Measurements from ENCODE around the genes ST3GAL3, DMAP1, TMEM53 and KIF2C.

GRCh38 chr1:43455158-43455994, 1.6 kb upstream of the HYI start:
- RAMPAGE, long total RNA: no peak
- RRBS, 2 experiments: no CpG with 5 or more reads among the region's 8 CpGs
CAGE:
- cytosol, long polyA minus RNA: no peak
- cytosol, long polyA plus RNA: no peak
- long polyA plus RNA: no peak
- nucleolus, long total RNA: no peak
- nucleus, long polyA plus RNA: no peak
- nucleus, long total RNA: no peak

DNA sequence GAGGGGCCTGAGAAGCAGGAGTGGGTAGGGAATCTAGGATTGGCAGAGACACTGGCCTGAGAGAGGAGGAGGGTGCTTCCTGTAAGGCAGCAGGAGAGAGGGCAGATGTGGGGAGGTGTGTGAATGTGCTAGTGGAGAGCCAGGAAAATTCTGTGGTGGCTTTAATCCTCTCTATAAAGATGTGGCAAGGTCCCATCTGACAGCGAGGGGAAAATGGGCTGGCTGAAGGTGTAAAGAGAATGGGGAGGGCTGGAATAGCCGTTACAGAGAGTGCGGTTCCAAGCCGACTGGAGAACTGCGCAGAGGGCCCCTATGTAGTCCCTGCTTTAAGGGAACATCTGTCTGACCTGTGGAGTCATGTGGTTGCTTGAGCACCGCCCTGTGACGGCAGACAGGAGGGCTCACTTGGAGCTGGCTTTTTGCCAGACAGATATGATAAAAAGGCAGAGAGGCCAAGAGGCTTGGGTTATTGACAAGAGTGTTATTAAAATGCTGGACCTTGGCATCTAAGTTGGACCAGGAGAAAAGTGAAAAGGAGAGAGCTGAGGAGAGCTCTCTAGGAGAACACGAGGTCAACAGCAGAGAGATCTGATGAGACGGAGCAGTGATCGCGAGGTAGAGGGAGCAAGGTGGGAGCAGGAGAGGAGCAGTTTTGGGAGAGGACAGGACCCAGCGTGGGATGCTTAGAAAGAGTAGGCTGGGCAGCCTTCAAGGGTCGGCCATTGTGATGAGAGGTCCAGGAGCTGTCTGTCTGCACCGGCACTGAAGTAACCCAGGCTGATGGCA, 5.9 kb upstream of the PTPRF start:
- RAMPAGE, long total RNA: no peak
- RRBS, 2 experiments: no CpG with 5 or more reads among the region's 14 CpGs
CAGE:
- cytosol, long polyA minus RNA: no peak
- cytosol, long polyA plus RNA: no peak
- long polyA plus RNA: no peak
- nucleolus, long total RNA: no peak
- nucleus, long polyA plus RNA: no peak
- nucleus, long total RNA: no peak

- RAMPAGE, long total RNA: no peak
- RRBS, 2 experiments: no CpG with 5 or more reads among the region's 6 CpGs
CAGE:
- cytosol, long polyA minus RNA: no peak
- cytosol, long polyA plus RNA: no peak
- long polyA plus RNA: no peak
- nucleolus, long total RNA: no peak
- nucleus, long polyA plus RNA: no peak
- nucleus, long total RNA: no peak
Observed at GRCh38 chr1:43529214-43529503, 1.5 kb upstream of the PTPRF start.

DNA sequence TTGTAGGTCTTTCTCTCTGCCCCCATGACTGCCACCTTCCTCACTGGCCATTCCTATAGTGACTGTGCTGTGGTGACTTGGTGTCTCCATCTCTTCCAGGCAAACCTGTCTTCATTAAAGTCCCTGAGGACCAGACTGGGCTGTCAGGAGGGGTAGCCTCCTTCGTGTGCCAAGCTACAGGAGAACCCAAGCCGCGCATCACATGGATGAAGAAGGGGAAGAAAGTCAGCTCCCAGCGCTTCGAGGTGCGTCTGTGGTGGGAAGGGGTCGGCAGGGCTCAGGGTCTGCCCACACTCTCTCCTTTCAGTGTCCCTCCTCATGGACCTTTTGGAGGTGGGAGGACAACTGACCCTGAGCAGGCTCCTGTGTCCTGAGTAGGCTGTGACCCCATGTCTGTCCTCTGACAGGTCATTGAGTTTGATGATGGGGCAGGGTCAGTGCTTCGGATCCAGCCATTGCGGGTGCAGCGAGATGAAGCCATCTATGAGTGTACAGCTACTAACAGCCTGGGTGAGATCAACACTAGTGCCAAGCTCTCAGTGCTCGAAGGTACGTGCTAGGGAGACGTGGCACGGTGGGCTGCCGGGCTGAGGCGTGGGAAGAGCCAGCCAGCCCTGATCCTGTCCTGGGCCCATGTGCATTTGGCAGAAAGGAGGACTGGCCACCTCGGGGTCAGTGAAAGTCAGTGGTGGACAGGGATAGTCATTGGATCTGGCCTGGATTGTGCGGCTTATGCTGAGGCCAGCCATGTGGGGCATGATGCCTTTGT, 22.9 kb downstream of the PTPRF start:
- RAMPAGE, long total RNA: no peak
- RRBS, 2 experiments: no CpG with 5 or more reads among the region's 18 CpGs
CAGE:
- cytosol, long polyA minus RNA: no peak
- cytosol, long polyA plus RNA: no peak
- long polyA plus RNA: no peak
- nucleolus, long total RNA: no peak
- nucleus, long polyA plus RNA: no peak
- nucleus, long total RNA: no peak

- RAMPAGE, long total RNA: no peak
- RRBS, 2 experiments: no CpG with 5 or more reads among the region's 12 CpGs
CAGE:
- cytosol, long polyA minus RNA: no peak
- cytosol, long polyA plus RNA: no peak
- long polyA plus RNA: no peak
- nucleolus, long total RNA: no peak
- nucleus, long polyA plus RNA: no peak
- nucleus, long total RNA: no peak
Observed at GRCh38 chr1:43648095-43648876, 1.7 kb upstream of the KDM4A start.

DNA sequence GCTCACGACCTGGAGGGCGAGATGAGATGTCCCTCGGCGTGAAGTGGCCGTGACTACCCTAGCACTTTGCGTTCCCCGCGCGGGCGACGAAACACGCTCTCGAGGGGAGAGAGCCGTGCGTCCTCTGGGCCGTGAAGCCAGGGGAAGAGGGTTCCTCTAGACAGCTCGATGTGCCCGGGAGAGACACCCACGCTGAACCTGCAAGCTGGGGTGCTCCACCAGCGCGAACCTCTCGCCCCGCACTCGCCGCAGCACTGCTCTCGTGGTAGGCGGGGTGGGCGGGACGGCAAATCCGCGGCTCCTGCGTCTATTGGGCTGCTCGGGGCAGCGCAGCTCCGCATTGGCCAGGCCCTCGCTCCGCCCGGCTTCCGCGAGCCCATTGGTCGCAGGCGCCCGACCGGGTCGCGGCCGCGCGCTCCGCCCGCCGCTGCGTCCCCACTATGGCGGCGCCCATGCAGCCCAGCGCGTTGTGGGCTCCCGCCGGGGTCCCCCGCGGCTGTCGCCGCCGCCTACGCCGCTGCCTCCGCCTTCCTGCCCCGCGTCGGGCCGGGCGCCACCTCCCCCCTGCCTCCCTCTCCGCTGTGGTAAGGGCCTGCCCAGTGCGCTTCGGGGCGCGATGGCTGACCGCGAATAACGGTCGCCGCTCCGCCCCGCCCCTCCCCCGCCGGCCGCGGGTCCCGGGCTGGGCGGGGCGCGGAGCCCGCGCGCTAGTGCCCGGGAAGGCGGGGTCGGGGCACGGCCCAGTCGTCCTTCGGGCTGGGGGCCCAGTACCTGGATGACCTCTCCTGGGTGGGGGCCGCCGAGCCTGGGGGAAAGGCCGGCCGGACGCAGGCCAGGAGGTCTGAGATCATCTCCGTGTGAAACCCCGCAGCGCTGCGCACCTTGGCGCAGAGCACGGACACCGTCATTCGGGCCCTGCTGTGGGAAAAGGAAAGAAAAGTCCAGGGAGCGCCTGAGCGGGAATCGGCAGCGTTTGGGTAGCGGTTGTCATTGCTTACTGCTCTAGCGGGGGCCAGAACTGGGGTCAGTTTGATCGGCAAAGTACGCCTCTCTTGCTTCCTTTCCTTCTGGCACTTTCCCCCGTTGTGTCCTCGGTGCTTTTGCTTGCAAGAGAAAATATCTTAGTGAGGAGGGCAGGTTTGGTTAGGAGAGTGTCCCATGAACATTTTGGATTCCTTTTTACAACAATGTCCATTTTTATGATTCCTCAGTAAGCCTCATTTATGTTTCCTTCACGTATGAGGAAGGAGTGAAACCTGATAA, at the start of gene ST3GAL3:
TSS of gene ST3GAL3 (plus strand) at position 427 of the 1,263 bp plus-strand sequence.
- RAMPAGE, long total RNA: start-site peak on the minus strand centred at position 244 of the sequence, 38 bp wide, 73 and 63 reads in 2 replicates
- RRBS, 2 experiments: under 1 to 2% methylated on average over 36 to 45 of the region's 125 CpGs
CAGE:
- cytosol, long polyA minus RNA: start-site peak on the plus strand centred at position 447 of the sequence, 27 bp wide, 103 reads
- cytosol, long polyA plus RNA: no peak
- long polyA plus RNA: no peak
- nucleolus, long total RNA: no peak
- nucleus, long polyA plus RNA: no peak
- nucleus, long total RNA: no peak

GRCh38 chr1:43878405-43879133, 55.0 kb upstream of the ARTN start:
- RAMPAGE, long total RNA: no peak
- RRBS, 2 experiments: no CpG with 5 or more reads among the region's 5 CpGs
CAGE:
- cytosol, long polyA minus RNA: no peak
- cytosol, long polyA plus RNA: no peak
- long polyA plus RNA: no peak
- nucleolus, long total RNA: no peak
- nucleus, long polyA plus RNA: no peak
- nucleus, long total RNA: no peak

DNA sequence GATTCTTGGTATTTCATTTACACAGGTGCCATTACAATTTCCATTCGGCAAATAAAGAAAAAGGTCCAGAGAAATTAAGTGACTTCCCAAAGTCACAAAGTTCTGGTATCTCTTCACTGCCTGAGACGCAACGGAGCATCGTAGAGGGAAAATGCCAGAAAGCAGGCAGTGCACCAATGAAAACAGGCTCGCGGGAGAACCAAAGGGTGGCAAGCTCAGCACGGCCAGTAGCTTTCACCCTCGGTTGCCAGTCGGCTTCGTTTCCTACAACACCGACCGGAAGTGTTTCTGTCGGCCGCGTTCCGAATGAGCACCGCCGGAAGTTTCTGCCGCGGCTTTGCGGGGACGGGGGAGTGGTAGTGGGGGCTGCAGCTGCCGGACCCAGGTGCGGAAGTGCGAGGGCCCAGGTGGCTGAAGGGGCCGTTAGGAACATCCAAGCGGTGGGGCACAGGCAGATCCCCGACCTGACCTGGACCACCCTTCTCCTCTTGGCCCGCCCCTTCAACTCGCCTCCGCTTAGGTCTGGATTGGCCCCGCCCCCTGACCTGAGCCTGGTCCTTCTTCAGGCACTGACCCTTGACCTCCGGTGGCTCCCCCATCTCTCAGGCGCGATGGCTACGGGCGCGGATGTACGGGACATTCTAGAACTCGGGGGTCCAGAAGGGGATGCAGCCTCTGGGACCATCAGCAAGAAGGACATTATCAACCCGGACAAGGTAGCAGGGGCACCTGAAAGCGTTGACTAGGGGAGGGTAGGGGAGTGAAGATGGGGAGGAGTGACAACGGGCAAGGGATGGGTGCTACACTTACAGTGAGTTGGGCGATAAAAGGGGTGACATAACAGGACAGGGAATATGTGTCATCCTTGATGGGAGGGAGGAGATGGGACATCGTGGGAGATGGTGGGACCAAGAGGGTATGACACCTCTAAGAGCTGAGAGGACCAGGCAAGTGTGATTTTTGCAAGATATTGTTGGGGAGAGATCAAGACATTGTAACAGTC, at the start of gene DMAP1:
TSS of gene DMAP1 (plus strand) at position 329 of the 1,003 bp plus-strand sequence.
- RAMPAGE, long total RNA: start-site peak on the plus strand centred at position 365 of the sequence, 84 bp wide, 270 and 57 reads in 2 replicates
- RRBS, 2 experiments: 1 to 2% methylated on average over 6 to 11 of the region's 45 CpGs
CAGE:
- cytosol, long polyA minus RNA: start-site peak on the plus strand centred at position 333 of the sequence, 19 bp wide, 70 reads
- cytosol, long polyA plus RNA: start-site peak on the plus strand centred at position 337 of the sequence, 39 bp wide, 204 and 90 reads in 2 replicates
- long polyA plus RNA: start-site peak on the plus strand centred at position 331 of the sequence, 67 bp wide, 149 and 28 reads in 2 replicates
- nucleolus, long total RNA: no peak
- nucleus, long polyA plus RNA: start-site peak on the plus strand centred at position 341 of the sequence, 88 bp wide, 311 and 349 reads in 2 replicates
- nucleus, long total RNA: no peak

DNA sequence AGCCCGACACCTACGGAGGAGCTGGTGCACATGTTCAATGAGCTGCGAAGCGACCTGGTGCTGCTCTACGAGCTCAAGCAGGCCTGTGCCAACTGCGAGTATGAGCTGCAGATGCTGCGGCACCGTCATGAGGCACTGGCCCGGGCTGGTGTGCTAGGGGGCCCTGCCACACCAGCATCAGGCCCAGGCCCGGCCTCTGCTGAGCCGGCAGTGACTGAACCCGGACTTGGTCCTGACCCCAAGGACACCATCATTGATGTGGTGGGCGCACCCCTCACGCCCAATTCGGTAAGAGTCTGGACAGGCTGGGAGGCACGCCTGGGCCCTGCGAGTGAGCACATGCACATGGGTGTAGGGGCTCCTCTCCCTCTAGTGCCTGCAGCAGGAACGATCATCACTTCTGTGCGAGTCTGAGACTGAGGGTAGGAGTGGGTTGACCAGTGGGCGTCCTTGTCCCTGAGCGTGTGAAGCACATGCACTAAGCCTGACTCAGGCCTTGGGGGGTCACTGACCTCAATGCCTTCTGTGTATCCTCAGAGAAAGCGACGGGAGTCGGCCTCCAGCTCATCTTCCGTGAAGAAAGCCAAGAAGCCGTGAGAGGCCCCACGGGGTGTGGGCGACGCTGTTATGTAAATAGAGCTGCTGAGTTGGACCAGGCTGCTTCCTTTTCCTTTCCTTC, 6.9 kb downstream of the DMAP1 start:
- RAMPAGE, long total RNA: no peak
- RRBS, 2 experiments: 95 to 97% methylated on average over 2 of the region's 29 CpGs
CAGE:
- cytosol, long polyA minus RNA: no peak
- cytosol, long polyA plus RNA: no peak
- long polyA plus RNA: no peak
- nucleolus, long total RNA: no peak
- nucleus, long polyA plus RNA: no peak
- nucleus, long total RNA: no peak

GRCh38 chr1:44255269-44256254, 42.3 kb downstream of the DMAP1 start:
- RAMPAGE, long total RNA: no peak
- RRBS, 2 experiments: no CpG with 5 or more reads among the region's 8 CpGs
CAGE:
- cytosol, long polyA minus RNA: no peak
- cytosol, long polyA plus RNA: no peak
- long polyA plus RNA: no peak
- nucleolus, long total RNA: no peak
- nucleus, long polyA plus RNA: no peak
- nucleus, long total RNA: no peak

DNA sequence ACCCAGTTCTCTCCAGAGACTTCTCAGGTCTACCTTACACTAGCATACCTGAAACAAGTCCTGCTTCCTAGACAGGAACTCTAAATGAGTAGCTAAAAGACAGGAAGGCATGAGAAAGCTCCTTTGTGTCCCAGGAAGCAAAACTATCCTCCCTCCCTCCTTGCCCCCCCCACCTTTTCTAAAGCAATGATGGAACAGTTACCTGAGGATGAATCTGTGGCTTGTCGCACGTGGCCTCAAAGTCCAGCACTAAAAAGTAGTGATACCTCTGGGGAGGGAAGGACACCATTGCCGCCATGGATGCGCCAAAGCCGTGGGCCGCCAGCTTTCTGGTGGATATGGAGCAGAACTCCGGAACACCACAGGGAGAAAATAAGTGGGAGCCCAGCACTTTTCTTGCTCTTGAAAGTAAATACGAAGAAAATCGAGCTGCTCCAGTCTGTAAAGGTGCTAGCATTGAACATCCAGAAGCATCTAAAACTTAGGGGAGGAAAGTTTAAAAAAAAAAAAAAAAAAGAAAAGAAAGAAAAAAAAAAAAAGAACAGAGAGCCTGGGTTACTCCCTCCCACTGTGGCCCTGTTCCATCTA, 16.1 kb downstream of the ERI3 start:
- RAMPAGE, long total RNA: no peak
- RRBS, 2 experiments: no CpG with 5 or more reads among the region's 9 CpGs
CAGE:
- cytosol, long polyA minus RNA: no peak
- cytosol, long polyA plus RNA: no peak
- long polyA plus RNA: no peak
- nucleolus, long total RNA: no peak
- nucleus, long polyA plus RNA: no peak
- nucleus, long total RNA: no peak

- RAMPAGE, long total RNA: no peak
- RRBS, 2 experiments: 50 to 59% methylated on average over 3 of the region's 15 CpGs
CAGE:
- cytosol, long polyA minus RNA: no peak
- cytosol, long polyA plus RNA: no peak
- long polyA plus RNA: no peak
- nucleolus, long total RNA: no peak
- nucleus, long polyA plus RNA: no peak
- nucleus, long total RNA: no peak
Observed at GRCh38 chr1:44500953-44501886, 96.2 kb downstream of the RNF220 start.

- RAMPAGE, long total RNA: no peak
- RRBS, 2 experiments: no CpG with 5 or more reads among the region's 7 CpGs
CAGE:
- cytosol, long polyA minus RNA: no peak
- cytosol, long polyA plus RNA: no peak
- long polyA plus RNA: no peak
- nucleolus, long total RNA: no peak
- nucleus, long polyA plus RNA: no peak
- nucleus, long total RNA: no peak
Observed at GRCh38 chr1:44545958-44546429, 128.3 kb downstream of the TMEM53 start.

DNA sequence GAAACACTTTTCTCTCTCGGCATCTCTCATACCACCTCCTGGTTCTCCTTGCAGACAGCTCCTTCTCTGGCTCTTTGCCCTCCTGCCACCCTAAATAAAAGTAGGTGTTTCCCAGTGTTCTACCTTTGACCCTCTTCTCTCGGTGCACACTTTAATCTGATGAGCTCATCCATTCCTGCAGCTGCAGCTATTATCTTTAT, 126.9 kb downstream of the TMEM53 start:
- RAMPAGE, long total RNA: no peak
- RRBS, 2 experiments: no CpG with 5 or more reads among the region's 2 CpGs
CAGE:
- cytosol, long polyA minus RNA: no peak
- cytosol, long polyA plus RNA: no peak
- long polyA plus RNA: no peak
- nucleolus, long total RNA: no peak
- nucleus, long polyA plus RNA: no peak
- nucleus, long total RNA: no peak

DNA sequence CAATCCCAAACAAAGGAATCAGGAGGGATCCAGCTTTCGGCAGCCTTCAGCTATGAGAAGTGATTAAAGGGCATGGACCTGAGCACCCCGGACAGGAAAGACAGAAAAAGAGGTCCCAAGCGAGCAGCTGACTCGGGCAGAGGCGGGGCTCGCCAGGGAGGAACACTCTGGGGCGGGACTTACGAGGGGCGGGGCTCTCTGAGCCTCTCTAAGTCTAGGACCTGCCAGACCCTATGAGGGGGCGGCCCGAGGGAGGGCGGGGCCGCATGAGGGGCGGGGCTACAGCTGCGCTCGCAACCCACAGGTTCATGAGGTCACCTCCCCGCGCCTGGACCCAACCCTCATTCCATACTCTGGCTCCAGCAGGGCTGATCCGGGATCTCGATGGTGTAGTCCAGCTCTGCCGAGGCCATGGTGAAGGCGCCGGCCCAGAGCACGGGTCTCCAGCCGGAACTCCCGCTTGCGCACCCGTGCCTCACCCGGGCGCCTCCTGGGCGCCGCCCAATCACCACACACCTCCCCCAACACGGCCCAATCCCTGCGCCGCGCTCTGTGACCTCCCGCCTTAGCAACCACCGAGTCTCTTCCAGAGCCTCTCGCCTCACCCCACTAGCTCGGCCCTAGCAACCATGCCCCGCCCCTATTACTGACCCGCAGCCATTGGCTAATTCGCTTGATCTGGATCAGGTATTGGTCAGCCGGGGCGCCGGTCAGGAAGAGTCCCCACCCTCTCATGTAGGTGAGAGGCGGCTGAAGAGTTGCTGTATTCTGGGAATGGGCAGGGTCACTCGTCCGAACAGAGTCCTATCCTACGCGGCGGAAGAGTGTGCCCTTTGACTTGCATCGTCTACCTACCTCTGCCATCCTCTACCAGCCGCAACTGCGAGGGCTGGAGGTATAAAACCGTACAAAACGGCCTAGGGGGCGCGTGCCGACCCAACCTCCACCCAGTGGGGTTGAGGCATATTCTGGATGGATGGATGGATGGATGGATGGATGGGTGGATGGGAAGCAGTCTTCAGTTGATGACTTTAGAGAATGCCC, at the start of gene TMEM53:
TSS of gene TMEM53 (minus strand) at position 503 of the 1,044 bp plus-strand sequence.
- RAMPAGE, long total RNA: start-site peak on the minus strand centred at position 469 of the sequence, 49 bp wide, 61 and 170 reads in 2 replicates; start-site peak on the plus strand centred at position 765 of the sequence, 103 bp wide, 34 and 31 reads in 2 replicates
- RRBS, 2 experiments: under 1 to 3% methylated on average over 5 of the region's 60 CpGs
CAGE:
- cytosol, long polyA minus RNA: start-site peak on the minus strand centred at position 474 of the sequence, 60 bp wide, 59 reads
- cytosol, long polyA plus RNA: start-site peak on the minus strand centred at position 482 of the sequence, 52 bp wide, 251 and 251 reads in 2 replicates
- long polyA plus RNA: no peak
- nucleolus, long total RNA: start-site peak on the minus strand centred at position 453 of the sequence, 17 bp wide, 34 reads; start-site peak on the plus strand centred at position 768 of the sequence, 113 bp wide, 23 reads
- nucleus, long polyA plus RNA: start-site peak on the plus strand centred at position 749 of the sequence, 86 bp wide, 25 and 33 reads in 2 replicates
- nucleus, long total RNA: no peak

DNA sequence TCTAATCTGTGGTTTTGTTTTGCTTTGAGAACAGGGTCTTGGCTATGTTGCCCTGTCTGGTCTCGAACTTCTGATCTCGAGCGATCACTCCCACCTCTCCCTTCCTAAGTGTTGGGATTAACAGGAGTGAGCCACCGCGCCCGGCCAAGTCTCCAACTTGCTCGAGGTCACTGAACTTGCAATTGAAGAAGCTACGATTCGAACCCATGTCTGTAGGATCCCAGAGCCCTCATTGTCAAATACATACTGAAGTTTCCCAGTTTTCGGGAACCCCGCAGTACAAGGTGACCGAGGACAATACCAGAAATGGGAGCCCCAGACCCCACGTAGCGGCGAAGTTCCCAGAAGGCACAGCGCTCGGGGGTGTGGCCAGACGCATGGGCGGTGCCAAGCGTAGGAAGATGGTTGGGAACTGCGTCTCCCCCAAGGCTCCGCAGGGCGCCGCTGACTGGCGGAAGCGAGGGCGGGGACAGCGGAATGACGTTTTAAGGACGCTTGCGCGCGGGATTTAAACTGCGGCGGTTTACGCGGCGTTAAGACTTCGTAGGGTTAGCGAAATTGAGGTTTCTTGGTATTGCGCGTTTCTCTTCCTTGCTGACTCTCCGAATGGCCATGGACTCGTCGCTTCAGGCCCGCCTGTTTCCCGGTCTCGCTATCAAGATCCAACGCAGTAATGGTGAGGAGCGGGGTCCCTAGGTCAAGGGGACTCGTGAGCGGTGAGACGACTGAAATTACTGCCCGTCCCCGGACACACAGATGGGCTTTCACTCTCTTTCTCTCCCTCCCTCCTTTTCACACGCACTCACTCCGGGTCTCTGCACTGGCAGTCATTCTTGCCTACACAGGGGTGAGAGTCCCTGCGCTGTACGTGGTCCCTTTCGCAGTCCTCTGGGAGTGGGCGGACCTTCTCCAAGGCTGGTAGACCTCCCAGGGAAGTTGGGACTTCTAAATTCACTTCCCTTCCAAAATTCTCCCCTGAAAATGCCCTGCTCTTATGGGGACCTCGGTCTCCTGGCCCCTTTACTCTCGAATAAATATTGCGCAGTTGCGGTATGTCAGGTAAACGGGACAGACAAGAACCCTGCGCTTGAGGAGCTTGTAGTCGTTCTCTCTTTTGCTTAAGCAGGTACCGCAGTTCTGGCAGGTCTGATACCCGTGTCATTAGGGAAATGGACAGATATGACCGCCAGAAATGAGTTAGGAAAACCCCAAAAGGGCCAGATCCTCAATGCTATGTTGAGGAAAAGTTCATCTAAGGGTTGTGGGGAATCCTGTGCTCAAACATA, at the start of gene KIF2C:
TSS of gene KIF2C (plus strand) at position 511 of the 1,286 bp plus-strand sequence.
- RAMPAGE, long total RNA: start-site peak on the plus strand centred at position 549 of the sequence, 102 bp wide, 569 and 709 reads in 2 replicates
- RRBS, 2 experiments: 4% methylated on average over 9 of the region's 71 CpGs; no CpG with 5 or more reads in 1 of the 2 experiments
CAGE:
- cytosol, long polyA minus RNA: start-site peak on the plus strand centred at position 555 of the sequence, 39 bp wide, 637 reads
- cytosol, long polyA plus RNA: start-site peak on the plus strand centred at position 557 of the sequence, 82 bp wide, 795 and 615 reads in 2 replicates
- long polyA plus RNA: start-site peak on the plus strand centred at position 548 of the sequence, 47 bp wide, 853 and 887 reads in 2 replicates
- nucleolus, long total RNA: start-site peak on the plus strand centred at position 554 of the sequence, 43 bp wide, 375 reads
- nucleus, long polyA plus RNA: start-site peak on the plus strand centred at position 545 of the sequence, 60 bp wide, 657 and 849 reads in 2 replicates
- nucleus, long total RNA: no peak

DNA sequence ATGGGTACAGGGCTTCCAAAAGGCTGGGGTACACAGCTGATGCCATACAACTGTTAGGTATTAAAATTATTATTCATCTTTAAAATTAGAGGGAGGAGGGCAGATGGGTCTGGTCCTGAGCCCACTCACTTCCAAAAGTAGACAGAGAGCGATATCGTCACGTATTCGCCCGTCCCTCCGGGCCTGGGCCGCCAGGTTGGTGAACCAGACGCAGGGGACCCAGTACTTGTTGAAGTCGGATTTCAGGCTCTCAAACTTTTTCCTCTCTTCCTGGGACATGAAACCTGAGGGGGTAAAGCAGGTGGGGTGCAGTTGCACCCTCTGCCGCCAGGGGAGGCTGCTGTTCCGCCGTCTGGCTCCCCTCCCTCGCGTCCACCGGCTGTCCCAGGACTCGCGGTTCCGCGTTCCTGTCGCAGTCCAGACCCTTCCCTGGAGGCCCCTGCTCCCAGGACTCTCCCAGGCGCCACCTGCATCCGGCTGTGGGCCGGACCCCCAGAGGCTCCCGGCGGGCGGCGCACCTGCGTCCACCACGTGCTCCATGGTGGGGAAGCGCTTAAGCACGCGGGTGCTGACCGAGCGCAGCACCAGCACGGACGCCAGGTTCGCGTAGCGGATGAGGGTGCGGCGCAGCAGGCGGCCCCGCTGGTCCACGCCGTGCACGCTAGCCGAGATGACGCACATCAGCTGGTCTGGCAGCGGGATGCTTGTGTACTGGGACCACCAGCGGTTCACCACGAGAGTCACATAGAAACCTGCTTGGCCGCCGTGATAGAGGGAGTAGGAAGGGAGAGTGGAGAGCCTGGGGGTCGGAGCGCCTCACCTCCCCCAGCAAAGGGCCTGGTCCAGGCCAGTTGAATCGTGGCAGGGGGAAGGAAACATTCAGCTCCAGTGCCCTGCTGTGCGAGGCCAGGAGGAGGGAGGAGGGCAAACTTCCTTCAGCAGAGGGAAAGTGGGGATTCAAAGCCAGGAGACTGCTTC, 1.7 kb downstream of the BEST4 start:
- RAMPAGE, long total RNA: no peak
- RRBS, 2 experiments: 0 to 5% methylated on average over 2 to 7 of the region's 57 CpGs
CAGE:
- cytosol, long polyA minus RNA: no peak
- cytosol, long polyA plus RNA: no peak
- long polyA plus RNA: no peak
- nucleolus, long total RNA: no peak
- nucleus, long polyA plus RNA: no peak
- nucleus, long total RNA: no peak

DNA sequence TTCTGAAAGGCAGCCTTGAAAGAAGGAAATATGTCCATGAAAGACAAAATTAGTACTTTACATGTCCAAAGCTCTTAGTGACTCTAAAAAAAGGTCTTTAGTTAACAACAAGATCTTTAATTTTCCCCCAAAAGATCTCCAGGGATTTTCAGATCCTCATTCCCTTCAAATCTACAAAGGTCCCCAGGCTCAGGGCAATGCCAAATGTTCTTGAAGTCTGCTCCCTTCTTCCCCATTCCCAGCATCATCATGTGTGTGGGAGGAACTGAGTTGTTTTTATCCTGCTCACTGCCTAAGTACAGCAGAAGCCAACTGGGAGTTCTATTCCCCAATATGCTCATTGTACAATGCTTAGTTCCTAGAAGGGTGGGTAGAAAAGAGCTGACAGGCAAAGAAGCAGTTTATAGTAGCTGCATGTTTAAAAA, 60.2 kb upstream of the PTCH2 start:
- RAMPAGE, long total RNA: no peak
CAGE:
- cytosol, long polyA minus RNA: no peak
- cytosol, long polyA plus RNA: no peak
- long polyA plus RNA: no peak
- nucleolus, long total RNA: no peak
- nucleus, long polyA plus RNA: no peak
- nucleus, long total RNA: no peak